Parotid gland (tissue), 1 donor: ENCODE results near the genes CDRT15L2 and KCNJ12.

GRCh38 chr17:20204925-20205994 is 196.1 kb downstream of the SPECC1 start:
- PRO-cap, result no peak

DNA sequence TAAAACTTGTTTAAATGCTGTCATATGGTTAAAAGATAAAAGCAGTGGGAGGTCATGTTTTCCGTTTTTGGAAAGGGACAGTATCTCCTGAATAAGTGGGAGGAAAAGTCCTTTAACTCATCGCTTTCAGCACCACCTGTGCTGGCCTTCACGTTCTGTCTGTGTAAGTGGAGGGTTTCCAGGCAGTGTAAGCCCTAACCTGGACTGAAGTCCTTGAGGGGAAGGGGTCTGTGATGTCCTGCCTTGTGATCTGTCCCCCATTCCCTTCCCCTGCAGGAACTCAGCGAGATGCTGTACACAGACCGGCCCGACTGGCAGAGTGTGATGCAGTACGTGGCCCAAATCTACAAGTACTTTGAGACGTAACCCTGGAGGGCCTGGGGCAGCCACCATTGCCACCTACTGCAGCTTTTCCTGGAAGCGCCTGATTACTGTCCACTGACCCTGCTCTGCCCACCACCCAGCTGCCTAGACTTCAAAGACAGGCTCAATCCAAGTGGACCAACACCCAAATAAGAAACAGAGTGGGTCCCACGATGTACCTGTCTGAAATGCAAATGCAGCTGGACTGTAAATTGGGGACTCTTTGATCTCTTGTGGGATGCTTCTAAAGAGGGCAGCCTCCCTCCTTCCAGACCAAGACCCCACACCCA is 153.5 kb downstream of the LGALS9B start:
- PRO-cap, result no peak

GRCh38 chr17:20531106-20531389 is 48.5 kb upstream of the CDRT15L2 start:
- PRO-cap, result no peak

- PRO-cap, result no peak
These were observed at the start of gene CDRT15L2 for GRCh38 chr17:20579347-20579856. Gene CDRT15L2 (plus strand): TSS chr17:20579724.

DNA sequence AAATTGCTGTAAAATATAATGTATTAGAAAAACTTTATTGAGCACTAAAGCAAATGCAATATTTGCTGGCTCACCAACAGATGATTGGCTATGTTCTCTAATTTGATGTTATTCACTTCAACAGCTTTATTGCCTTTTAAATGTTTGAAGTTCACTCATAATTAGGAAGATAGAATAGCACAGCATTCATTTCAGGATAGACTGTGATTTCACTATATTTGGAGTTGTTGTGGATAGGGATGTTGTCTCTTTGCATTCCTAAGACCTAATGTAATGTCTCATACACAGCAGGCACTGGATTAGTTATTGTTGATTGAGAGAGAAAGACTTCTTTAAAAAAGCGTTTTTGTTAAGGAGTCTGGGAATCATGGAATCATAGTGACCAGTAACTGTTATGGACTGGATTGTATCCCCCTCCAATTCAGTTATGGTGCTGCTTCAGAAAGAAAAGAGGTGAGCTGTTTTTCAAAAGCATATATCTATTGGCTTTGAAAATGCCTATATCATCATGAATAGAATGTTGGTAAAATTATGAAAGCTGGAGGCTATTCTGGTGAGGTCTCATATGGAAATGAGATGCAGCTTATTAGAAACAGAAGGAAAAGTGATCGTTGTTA is 122.0 kb downstream of the USP22 start:
- PRO-cap, result no peak

- PRO-cap, result no peak
These were observed 107.1 kb downstream of the USP22 start for GRCh38 chr17:20935561-20936200.

- PRO-cap, result no peak
These were observed 85.0 kb downstream of the USP22 start for GRCh38 chr17:20957890-20958196.

- PRO-cap, result no peak
These were observed 21.5 kb downstream of the USP22 start for GRCh38 chr17:21021037-21021957.

- PRO-cap, result no peak
These were observed 4.2 kb downstream of the TMEM11 start for GRCh38 chr17:21209693-21210170.

- PRO-cap, result no peak
These were observed 13.4 kb downstream of the MAP2K3 start for GRCh38 chr17:21297980-21298322.

DNA sequence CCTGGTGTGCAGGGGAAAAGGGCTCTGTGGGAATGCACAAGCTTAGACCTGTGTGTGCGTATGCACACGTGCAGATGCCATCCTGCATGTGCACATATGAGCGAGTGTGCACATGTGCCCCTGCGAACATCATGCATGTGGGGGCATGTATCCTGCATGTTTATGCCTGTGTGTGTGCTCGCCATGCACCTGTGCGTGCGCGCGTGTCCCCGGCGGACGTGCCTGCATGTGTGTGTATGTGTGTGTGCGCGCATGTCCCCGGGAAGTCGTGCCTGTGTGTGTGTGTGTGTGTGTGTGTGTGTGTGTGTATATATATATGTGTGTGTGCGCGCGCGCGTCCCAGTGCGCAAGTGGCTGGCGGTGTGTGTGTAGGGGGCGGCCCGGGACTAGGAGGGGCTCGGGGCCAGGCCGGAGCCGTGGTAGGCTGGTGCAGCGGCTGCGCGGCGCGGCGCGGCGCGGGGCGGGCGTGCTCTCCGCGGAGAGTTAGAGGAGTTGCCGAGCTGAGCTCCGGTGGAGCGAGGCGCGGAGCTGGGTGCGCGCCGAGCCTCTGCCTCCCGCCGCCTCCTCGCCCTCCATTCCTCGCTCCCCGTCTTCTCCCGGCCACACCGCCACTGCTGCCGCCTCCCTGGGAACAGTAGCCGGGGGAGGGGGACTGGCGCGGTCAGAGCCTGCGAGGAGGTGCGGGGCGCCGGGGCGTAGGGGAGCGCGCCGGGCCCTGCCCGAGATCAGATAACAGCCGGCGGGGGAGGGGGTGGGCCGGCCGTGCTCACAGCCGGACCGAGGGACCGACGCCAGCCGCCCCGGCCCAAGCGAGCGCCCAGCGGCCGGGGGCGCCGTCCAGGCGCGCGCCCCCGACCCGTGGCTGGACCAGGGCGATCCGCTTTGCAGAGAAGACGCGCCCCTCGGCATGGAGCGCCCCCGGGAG is at the start of gene KCNJ12:
TSS of gene KCNJ12 (plus strand) at position 490 of the 925 bp plus-strand sequence.
- PRO-cap, result no peak

DNA sequence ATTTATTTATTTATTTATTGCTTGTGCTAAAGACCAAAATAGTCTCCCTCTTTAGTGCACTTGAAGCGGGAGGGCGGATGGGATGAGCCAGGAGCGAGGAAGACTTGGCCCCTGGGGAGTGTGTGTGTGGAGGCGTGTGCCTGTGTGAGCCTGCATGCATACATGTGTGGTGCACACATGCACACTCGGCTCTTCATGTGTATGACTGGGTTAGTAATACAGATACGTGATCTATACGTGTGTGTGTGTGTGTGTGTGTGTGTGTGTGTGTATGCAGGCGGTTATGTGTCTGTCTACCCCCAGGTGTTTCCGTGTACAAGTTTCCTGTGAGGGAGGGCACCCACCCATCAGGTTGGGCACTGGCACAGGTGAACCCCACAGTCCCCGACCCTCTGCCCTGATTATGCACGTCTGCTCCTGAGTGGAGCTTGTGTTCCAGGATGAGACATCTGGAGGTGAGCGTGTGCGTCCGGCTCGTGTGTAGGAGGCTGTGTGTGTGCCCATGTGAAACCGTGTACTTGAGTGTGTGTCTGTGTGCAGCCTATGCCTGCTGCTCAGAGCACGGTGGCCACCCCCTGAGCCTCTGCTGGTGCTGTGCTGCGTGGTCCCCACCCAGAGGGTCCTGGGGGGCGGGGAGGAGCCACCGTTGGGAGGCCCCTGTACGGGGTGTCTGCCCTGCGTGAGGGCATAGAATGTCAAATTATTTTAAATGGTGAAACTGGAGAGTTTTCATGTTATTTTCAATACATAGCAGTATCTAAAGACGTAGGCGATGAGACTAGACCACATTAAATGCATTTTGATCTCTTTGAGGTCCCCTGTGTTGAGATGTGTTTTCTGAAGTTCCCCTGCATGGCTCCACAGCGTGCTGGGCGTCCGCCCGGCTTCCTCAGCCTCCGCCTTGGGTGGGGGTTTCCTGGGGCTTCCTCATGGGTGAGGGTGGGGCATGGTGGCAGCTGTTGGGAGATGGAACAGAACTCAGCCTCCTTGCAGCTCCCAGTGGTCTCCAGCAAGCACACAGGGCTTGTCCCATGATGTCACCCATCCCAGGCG is 43.2 kb downstream of the KCNJ12 start:
- PRO-cap, result no peak

GRCh38 chr17:21452270-21452720 is 76.1 kb downstream of the KCNJ12 start:
- PRO-cap, result no peak

- PRO-cap, result no peak
These were observed 398.1 kb downstream of the KCNJ18 start for GRCh38 chr17:22090279-22090930.

GRCh38 chr17:22435263-22435763 is 743.0 kb downstream of the KCNJ18 start:
- PRO-cap, result no peak

DNA sequence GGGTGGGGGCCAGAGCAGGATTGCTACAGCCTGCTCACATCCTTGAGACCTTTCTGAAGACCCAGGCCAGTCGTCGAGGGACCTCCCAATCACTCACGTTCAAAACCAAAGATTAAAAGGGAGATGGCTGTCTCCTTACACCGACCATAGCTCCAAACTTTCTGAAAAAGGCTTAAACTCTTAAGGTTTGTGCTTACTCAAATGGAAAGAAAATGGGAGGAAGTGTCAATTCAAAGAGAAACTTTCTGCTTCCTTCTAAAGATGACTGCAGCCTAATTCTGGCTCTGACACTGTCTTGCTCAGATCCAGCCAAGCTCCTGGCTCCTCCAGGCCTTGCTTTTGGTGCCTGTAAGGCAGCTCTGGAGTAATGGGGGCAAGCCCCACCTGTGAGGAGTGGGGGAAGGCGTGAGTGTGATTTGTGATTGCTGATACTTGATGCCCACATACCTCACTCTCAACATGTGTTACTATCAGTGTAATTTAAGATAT is 54.9 kb upstream of the WSB1 start:
- PRO-cap, result no peak

DNA sequence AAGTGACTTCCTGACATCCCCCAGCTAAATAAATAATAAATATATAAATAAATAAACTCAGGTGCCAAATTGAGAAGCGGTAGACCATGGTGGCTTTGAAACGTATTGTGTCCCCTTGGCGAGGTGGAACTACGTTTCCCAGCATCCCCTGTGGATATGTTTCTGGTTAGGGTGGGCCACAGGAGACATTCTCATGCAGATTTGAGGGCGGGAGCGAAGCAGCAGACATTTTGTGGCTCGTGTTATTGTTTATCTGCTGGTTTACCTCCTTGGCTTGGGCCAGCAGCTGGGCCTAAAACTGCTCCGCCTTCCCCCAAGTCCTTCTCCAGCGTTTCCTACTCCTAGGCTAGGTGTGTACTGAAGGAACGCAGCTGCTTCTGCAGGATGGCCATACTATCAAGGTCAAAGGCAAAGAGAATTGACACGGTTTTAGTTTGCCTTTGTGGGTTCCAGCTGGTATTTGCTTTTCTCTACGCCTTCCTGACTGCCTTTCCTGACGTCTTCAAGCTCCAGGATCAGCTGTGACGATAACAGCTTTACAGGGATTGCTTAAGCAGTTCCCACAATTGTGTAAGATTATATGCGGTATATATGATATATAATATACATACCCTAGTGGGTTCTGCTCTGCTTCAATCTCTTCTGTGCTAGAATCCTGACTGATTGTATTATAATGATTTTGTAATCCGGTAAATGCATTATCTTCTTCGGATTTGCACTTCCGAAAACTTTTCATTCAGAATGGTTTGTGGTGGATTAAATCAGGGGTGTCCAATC is 17.2 kb upstream of the WSB1 start:
- PRO-cap, result no peak

DNA sequence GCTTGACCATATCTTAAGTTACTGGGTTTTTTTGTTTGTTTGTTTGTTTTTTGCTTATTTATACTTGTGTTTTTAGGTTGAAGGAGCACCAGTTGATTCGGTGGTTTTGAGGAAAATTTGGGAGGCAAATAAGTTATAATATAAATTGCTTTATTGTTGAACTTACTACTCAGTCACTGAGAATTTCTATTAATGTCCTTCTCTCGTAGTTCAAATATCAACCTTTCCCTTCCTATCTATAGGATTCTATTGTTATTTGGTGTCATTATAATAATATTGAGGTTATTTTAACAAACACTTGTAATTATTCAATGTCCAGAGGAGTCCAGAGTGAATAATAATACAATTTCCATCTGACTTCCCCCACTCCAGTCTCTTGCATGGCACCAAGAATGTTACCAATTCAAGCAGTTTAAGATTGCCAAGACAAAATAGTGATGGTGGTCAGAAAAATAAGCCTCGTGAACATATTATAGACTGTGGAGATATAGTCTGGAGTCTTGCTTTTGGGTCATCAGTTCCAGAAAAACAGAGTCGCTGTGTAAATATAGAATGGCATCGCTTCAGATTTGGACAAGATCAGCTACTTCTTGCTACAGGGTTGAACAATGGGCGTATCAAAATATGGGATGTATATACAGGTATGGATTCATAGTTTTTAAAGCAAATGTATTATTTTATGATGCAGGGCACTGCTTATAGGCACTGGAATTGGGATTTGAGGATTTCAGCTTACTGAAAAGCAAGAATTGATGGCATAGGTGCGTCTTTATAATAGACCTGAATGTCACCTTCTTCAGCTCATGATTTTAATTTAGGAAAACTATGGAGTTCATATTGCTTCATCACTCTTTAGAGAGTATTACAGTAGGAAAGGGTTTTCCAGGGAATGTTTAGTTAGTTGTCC is 9.3 kb downstream of the WSB1 start:
- PRO-cap, result no peak

DNA sequence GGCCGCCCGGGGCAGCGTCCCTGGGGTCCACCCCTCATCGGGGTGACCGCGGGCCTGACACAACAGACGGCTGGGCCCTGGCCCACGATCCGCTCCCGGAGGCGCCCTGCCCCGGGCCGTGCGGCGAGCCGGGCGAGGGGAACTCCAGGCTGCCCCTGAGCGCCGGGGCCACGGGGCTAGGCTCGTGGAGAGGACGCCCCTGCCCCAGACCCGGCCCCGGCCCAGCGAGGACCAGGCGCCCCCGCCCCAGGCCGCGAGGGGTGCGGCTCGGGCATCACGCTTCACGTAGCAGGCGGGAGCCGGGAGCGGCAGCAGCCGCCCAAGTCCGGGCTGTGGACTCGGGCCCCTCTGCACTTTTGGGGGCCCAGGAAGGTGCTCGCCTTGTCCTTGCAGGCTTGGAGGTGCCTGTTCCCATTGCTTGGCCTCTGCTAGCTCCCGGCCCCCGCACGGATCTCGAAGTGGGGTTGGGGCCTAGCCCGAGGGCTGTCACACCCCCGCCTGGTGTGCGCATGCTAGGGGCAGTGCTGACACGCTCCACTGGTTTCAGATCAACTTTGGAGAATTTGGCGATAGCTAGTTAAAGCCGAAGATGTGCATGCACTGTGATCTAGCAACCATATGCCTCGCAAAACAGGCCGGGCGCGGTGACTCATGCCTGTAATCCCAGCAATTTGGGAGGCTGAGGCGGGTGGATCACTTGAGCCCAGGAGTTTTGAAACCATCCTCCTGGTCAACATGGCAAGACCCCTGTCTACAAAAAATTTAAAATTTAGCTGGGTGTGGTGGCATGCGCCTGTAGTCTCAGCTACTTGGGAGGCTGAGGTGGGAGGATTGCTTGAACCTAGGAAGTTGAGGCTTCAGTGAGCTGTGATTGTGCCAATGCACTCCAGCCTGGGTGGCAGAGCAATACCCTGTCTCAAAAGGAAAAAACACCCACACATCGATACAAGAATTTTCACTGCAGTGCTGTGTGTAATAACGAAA is 55.7 kb downstream of the WSB1 start:
- PRO-cap, result no peak

DNA sequence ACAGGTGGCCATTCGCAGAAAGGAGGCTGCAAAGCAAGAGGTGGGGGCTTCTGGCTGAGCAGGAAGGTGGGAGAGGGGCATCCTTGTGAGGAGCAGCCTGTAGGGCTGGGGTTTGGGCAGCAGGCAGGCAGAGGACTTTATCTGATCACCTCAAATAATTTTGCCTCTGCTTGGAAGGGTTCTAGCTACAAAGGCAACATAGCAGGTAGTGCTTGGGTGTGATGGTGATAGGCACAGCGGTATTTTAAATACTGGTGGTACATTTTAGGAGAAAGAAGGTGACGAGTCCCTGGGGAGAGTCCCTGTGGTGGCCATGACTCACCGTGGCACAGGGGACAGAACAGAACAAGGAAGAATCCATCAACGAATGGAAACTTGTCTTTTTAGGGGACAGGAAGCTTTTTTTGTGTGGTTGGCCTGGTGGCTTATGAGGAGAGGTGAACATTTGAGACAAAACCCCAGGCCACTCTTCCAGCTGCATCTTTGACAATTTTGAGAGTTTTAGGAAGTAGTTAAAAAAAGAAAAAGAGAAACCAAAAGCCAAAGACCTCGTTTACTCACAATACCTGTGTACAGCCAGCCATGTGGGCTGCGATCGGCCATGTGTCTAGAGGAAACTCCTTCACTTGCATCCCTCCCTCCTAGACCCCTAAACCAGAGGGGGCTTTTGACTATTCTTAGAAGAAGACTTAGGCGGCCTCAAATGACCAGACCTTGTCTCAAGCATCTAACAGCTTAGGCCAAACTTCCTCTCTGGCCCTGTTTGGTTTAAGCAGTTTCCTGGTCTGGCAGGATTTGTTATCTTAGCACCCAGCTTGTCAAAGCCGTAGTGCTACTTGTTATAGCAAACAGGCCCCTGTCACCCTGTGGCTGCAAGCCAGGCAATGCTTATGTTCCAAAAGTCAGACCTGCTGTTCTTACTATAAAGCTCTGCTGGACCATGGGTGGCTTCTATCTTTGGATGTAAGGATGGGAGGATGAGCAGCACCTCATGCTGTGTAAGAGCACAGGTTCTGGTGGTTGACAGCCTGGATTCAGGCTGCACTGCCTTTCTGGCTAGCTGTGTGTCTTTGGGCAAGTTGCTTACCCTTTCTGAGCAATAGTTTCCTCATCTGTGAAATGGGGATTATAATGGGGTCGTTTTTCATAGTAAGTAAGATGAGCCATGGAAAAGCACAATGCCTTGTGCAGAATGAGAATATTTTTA is 17.6 kb downstream of the KSR1 start:
- PRO-cap, result no peak